Hepatocyte (in vitro differentiated cells and primary cell): Measurements from ENCODE around the genes PSMD10 and DCX.

- RAMPAGE, long total RNA, result no peak
- RRBS, result no CpG with 5 or more reads among the region's 3 CpGs
Measured at GRCh38 chrX:107927359-107928084, 54.6 kb downstream of the TEX13B start.

DNA sequence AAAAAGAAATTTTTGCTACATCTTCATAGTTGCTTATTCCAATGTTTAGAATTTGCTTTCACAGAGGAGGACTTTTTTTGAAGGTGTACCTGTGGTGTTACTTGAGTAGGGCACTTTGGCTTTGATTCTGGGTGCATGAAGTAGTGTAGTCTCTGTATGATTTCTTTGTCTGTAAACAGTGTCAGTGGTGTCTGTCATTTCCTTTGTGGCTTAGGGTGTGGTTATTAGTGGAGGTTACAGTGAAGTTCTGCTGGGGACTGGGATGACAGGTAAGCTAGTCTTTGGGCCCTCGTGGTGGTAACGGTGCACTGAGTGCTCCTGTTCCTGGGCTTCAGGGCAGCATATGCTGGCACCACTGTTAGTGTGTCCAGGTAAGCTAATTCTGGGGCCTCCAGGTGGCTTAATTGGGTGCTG lies 26.2 kb upstream of the VSIG1 start:
- RAMPAGE, long total RNA, result no peak
- RRBS, result no CpG with 5 or more reads among the region's 2 CpGs

GRCh38 chrX:108084735-108085309 lies 6.5 kb downstream of the PSMD10 start:
- RAMPAGE, long total RNA, result no peak
- RRBS, result no CpG with 5 or more reads among the region's 3 CpGs

DNA sequence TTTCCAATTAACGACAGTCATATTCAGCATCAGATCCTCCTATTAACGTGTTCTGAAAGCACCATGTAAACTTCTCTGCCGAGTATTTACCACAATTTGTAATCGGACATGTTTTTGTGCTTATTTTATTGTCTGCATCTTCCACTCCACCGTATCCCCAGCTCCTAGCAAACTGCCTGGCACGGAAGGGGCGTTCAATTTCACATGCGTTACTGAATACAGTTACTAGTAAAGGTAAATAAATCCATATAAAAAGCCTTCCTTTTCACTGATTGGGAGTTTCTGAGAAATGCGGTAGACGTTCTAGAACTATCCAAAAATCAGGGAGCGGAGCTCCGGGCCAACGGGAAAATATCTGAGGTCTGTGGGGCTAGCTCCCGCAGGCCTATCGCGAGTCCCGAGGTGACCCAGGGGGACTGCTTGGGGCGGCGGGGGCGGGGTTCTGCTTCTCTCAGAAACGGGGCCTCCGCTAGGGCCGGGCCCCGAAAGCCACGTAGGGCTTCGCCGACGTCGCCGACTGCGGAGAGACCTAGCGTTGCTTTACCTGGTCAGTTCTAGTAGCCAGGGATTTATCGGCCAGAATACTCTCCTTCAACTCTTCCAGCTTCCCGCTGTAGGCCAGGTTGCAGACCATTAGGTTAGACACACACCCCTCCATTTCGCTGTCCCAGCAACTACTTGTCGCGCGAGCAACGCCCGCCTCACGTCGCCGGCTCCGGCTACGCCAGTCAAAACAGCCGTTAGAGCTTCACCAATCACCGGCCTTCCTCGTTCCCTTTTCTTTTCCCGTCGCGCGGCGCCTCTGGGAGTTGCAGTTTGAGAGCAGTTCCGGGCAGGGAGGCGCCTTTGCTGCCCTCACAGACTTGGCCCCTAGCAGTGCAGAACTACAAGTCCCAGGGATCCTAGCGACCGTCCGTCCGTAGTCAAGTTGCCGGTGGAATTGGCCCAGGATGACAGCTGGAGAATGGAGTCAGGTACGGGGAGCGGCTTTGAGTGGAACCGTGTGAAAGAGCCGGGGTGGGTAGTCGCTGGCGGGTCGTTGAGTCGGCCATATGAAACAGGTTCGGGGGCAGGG lies at the start of gene PSMD10:
Gene PSMD10 (minus strand): TSS at position 680 of the 1,075 bp plus-strand sequence.
- RAMPAGE, long total RNA, result start-site peak on the minus strand centred at position 687 of the sequence, 37 bp wide, 87 and 27 reads in 2 replicates
- RRBS, result 14% methylated on average over 17 of the region's 69 CpGs

DNA sequence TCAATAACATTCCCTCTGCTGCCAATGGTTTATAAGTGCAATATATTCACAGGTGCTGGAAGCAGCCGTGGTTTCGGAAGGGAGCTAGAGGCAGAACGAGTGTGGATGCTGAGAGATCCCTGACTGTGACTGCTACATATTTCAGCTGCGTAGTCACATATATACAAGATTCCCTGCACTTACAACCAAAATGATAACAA lies 1.9 kb upstream of the IRS4 start:
- RAMPAGE, long total RNA, result no peak
- RRBS, result no CpG with 5 or more reads among the region's 4 CpGs

GRCh38 chrX:110082153-110082652 lies 79.3 kb downstream of the TMEM164 start:
- RAMPAGE, long total RNA, result no peak
- RRBS, result no CpG with 5 or more reads among the region's 6 CpGs

- RAMPAGE, long total RNA, result no peak
- RRBS, result no CpG with 5 or more reads among the region's 5 CpGs
Measured at GRCh38 chrX:110402373-110403029, 43.9 kb downstream of the RTL9 start.

DNA sequence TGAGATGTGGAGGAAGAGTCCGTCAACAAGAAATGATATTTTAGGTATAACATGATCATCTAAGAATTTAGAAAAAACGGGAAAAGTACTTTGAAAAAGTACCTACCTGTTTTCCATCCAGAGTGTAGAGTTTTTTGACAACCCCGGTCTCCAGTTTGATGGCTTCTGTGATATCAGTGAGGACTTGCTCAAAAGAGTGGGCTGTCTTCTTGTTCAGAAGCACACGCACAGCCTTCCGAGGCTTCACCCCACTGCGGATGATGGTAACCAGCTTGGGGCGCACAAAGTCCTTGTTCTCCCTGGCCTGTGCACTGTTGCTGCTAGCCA lies 11.1 kb downstream of the DCX start:
- RAMPAGE, long total RNA, result no peak
- RRBS, result no CpG with 5 or more reads among the region's 7 CpGs

DNA sequence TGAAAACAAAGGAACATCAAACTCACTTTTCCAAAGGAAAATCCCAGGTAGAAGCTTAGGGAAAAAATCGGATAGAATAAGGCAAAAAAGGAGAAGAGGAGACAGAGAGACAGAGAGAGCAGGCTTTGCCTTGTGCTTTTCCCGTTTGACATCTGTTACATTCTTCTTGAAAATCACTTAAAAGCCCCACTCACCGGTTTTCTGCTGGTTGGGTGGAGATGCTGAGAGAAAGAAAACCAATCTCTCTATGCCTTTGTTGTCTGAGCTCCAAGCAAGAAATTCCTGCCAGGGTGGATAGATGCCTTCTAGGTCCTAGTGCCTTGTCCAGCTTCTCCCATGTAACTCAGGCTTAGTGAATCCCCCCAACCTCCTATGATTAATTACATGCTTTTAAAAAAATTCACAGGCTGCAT lies at the start of gene DCX:
Gene DCX (minus strand): TSS at position 249 of the 413 bp plus-strand sequence.
- RAMPAGE, long total RNA, result no peak
- RRBS, result no CpG with 5 or more reads among the region's 3 CpGs

DNA sequence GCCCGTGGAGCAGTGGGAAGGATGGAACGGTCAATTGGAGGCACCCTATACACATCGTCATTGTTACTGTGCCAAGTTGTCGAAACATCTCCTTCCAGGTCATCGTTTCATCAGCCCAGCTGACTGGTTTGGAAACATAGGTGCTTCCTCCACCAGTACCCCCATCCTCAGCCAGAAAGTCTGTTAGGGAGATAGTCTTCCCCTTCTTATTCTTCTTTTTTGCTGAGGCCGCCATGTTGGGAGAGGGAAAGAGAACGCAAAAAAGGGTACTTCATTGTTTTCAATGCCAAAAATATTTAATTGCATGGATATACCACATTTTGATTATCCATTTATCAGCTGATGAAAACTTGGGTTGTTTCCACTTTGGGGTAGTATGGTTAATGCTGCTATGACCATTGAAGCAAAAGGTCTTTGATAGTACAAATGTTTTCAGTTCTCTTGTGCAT lies 59.7 kb upstream of the ALG13 start:
- RAMPAGE, long total RNA, result no peak
- RRBS, result no CpG with 5 or more reads among the region's 7 CpGs

DNA sequence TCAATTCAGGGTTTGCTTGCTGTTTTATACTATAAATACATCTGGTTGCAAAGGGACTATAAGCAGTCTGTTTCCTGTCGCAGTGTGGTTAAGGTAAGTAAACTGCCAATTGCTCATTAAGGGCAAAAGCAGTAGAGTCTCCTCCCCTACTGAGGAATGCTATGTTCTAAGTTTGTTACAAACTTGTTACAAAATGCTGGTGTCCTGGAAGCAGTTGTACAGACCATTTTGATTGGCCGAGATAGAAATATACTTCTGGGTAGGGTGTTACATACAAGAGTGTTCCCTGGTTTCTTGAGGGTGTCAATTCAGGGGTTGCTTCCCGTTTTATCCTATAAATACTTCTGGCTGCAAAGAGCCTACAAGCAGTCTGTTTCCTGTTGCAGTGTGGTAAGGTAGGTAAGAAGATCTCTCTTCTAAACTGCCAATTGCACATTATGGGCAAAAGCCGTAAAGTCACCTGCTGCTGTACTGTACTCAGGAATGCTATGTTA lies 5.7 kb downstream of the TRPC5OS start:
- RAMPAGE, long total RNA, result no peak
- RRBS, result no CpG with 5 or more reads among the region's 4 CpGs

- RAMPAGE, long total RNA, result no peak
- RRBS, result 20% methylated on average over 11 of the region's 24 CpGs
Measured at GRCh38 chrX:112081843-112082381, 664 bp downstream of the TRPC5 start.

DNA sequence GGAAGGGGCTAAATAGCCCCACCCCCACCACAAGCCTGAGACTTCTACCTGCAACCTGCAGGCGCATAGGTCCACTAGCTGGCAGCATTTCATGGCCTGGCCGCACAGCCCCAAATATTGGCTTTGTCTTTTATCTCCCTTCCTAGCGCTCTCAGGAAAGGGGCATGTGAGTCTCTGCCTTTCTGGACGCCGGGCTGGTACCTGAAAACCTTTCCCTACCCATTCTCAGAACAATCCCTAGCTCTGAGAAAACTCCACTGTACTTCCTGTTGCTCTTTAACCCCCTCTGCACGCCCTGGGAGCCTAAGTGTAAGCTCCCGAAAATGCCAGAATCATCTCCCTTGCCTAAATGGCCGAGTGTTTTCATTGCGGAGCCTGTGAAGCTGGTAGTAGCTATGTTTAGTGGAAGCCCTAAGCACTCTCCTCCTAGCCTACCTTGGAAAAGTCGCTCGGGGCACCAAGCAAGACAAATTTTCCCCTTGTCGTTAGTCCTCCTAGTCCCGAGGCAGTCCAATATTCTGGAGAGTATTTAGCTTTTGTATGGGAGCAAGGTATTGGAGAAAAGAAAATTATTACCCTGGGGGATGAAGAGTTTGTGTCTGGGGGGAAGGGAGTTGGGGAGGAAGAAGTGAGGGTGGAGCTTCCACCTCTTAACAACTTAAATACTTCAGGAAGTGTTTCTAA lies 1.1 kb downstream of the RTL4 start:
- RAMPAGE, long total RNA, result no peak
- RRBS, result no CpG with 5 or more reads among the region's 13 CpGs

DNA sequence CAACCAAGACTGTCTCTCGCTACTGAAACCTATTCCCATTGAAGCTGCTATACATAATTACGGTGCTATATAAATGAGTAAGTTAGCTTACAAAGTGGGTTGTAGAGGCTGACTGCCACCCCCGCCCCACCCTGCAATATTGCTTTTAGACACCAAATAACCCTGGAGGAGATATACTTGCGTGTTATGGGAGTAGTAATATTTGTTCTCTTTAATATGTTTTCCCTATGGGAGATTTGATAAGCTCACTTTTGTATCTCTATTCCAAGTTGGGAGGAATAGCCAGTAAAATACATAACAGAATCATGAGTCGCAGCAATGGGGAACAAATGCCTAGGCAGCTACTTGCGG lies 130.0 kb downstream of the RTL4 start:
- RAMPAGE, long total RNA, result no peak
- RRBS, result no CpG with 5 or more reads among the region's 6 CpGs

DNA sequence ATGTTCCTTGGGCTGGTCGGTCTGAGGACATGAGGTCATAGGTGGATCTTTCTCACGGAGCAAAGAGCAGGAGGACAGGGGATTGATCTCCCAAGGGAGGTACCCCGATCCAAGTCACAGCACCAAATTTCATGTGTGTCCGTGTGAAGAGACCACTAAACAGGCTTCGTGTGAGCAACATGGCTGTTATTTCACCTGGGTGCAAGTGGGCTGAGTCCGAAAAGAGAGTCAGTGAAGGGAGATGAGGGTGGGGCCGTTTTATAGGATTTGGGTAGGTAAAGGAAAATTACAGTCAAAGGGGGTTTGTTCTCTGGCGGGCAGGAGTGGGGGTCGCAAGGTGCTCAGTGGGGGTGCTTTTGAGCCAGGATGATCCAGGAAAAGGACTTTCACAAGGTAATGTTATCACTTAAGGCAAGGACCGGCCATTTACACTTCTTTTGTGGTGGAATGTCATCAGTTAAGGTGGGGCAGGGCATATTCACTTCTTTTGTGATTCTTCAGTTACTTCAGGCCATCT lies 22.8 kb downstream of the HTR2C start:
- RAMPAGE, long total RNA, result no peak
- RRBS, result no CpG with 5 or more reads among the region's 10 CpGs

GRCh38 chrX:114999155-114999573 lies 18.3 kb downstream of the IL13RA2 start:
- RAMPAGE, long total RNA, result no peak
- RRBS, result no CpG with 5 or more reads among the region's 1 CpG

GRCh38 chrX:115592963-115593288 lies 32.0 kb downstream of the PLS3 start:
- RAMPAGE, long total RNA, result no peak
- RRBS, result no CpG with 5 or more reads among the region's 2 CpGs

- RAMPAGE, long total RNA, result no peak
- RRBS, result no CpG with 5 or more reads among the region's 6 CpGs
Measured at GRCh38 chrX:115600476-115601405, 39.8 kb downstream of the PLS3 start.

- RAMPAGE, long total RNA, result no peak
- RRBS, result no CpG with 5 or more reads among the region's 5 CpGs
Measured at GRCh38 chrX:115649636-115650325, 88.8 kb downstream of the PLS3 start.

- RAMPAGE, long total RNA, result no peak
- RRBS, result 64% methylated on average over 1 of the region's 25 CpGs
Measured at GRCh38 chrX:115719058-115719558, 158.1 kb downstream of the PLS3 start.